M059J (cell line): ENCODE data around the genes HDGFL3 and ZSCAN2.

DNA sequence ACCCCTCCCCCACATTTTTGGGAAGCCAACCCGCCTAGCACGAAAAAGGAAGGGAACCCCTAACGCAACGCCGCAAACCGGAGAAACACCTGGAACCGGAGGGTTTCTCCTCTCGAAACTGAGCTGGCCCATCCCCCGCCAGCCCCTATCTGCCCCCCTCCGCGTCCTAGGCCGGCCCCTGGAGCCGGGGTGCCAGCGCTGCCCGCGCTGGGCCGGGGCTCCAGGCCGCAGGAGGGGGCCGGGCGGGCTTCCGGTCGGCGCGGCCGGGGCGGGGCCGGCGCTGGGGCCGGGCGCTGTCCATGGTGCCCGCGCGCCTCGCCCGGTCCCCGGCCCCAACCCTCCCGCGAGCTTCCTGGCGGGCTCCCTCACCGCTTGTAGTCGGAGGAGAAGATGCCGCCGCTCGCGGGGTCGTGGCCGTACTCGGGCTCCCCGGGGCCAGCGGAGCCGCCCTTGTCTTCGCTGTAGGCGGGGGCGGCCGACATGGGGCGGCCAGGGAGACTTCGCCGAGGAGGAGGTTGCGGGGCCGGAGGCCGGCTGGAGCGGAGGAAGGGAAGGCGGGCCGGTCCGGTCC, 365 bp downstream of the AP3B2 start:
- RAMPAGE, long total RNA, result no peak

DNA sequence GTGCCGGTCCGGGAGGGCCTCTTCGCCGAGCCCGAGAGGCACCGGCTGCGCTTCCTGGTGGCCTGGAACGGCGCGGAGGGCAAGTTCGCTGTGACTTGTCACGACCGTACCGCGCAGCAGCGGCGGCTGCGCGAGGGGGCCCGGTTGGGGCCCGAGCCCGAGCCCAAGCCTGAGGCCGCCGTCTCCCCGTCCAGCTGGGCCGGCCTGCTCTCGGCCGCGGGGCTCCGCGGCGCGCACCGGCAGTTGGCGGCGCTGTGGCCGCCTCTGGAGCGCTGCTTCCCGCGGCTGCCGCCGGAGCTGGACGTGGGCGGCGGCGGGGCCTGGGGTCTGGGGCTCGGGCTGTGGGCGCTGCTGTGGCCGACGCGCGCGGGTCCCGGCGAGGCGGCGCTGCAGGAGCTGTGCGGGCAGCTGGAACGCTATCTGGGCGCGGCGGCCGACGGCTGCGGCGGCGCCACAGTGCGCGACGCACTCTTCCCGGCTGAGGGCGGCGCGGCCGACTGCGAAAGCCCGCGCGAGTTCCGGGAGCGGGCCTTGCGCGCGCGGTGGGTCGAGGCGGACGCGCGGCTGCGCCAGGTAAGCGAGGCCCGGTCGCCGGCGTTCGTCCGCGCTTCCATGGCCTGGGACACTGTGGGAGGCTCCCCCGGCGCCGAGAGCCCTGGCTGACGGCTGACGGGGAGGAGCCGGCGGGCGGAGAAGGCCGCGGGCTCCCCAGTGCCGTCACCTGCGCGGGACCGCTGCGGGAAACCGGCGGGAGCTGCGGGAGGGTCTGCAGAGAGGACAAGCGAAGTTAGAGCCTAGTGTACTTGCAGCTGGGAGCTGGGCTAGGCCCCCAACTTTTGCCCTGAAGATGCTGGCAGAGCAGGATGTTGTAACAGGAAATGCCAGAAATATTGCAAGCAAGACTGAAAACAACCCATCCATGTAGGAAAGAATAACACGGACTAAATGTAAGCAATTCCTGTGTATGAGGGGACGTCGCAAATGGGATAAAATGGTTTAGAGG, 636 bp downstream of the WHAMM start:
- RAMPAGE, long total RNA, result no peak

DNA sequence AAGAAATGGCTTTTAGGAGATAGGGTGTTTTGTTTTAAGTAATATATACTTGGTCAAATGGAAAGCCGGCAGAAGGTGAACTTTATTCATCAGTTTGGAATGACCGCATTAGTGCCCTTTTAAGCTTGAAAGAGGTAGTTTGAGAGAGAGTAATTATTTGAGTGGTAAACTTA, 1.2 kb downstream of the WHAMM start:
- RAMPAGE, long total RNA, result no peak

- RAMPAGE, long total RNA, result no peak
Measured at GRCh38 chr15:82817459-82818258, 8.2 kb downstream of the WHAMM start.

DNA sequence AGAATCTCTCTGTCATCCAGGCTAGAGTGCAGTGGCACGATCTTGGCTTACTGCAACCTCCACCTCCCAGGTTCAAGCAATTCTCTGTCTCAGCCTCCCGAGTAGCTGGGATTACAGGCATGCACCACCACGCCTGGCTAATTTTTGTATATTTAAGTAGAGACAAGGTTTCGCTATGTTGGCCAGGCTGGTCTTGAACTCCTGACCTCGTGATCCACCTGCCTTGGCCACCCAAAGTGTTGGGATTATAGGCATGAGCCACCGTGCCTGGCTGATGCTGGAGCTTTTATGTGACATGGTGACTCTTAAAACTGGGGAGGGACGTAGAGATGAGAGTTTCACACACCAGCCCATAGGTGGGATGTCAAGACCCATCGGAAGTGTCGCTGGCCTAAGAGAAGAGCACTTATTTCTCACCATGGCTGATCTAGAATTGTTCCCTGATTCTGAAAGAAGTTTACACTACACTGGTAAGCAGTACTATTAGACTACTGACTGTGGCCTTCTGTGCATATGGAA, 24.7 kb downstream of the WHAMM start:
- RAMPAGE, long total RNA, result no peak

DNA sequence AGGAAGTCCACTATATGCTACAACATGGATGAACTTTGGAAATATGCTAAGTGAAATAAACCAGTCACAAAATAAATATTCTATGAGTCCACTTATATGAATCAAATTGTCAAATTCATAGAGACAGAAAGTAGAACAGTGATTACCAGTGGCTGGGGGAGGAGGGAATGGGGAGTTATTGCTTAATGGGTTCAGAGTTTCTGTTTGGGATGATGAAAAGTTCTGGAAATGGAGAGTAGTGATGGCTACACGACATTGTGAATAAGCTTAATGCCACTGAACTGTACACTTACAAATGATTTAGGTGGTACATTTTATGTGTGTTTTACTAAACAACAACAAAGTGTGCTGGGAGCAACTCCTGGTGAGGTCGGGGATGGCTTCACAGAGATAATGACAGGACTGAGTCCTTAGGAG, 38.1 kb downstream of the HOMER2 start:
- RAMPAGE, long total RNA, result no peak

DNA sequence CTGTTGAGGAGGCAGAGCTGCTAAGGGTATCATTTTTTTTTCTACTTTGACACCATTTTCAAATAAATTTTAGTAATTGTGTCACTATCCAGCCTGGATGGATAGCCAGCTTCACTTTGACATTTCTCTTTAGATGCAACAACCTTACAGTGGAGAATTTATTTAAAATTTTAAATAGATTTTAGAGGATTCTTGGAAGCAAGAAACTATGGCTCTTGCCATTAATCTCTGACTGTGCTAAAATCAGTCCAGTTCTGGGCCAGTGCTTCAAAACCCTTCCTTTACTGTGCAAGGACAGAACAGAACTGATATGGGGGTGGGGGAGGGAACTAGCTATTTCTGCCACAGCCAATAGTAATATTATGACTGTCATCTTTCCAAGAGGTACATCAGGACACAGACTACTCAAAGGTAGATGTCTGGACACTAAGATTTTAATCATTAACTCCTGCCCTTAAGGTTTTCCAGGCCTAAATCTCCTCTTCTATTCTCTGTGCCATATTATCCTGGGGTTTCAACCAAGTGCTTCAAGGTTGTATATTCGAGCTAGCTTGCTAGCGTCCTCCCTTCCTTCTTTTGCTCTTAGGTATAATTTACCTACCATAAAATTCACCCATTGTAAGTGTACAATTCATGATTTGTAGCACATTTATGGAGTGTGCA, 14.4 kb upstream of the RAMAC start:
- RAMPAGE, long total RNA, result no peak

DNA sequence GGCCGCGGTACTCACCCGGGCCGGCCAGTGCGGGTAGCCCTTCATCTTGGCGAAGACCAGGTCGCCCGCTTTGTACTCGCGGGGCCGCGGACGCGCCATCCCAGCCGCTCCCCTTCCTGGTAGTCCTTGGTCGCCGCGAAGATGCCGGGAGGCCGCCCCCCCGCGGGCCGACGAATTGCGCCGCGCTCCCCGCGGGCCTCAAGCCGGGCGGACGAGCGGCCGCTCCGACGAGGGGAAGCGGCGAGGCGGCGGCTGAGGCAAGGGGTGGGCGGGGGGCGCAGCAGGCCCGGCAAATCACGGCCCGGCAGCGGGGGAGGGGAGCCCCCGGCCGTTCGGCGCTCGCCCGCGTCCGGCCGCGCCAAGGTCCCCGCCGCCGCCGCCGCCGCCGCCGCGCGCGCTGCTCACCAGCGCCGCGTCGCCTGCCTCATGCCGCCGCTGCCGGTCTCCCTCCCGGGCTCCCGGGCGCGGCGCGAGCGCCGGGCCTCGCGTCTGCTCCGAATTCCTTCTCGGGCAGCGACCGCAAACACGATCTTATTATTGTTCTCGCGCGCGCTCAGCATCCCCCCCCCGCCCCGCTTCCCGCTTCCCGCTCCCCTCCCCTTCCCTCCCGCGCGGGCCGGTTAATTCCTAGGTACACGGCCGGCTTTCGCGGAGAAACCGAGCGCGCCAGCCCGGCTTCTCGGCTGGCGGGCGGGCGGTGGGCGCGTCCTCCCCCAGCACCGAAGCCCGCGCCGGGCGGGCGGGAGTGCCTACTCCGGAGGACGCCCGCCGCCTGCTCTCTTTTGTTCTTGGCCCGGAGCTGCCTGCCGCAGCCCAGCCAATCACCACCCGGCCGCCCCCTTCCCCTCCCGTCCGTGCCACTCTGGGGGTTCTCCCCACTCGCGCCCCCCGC, at the start of gene HDGFL3:
Gene HDGFL3, minus strand, starts transcription at position 508 of the 892 bp plus-strand sequence.
- RAMPAGE, long total RNA, result no peak

GRCh38 chr15:83323264-83323896, 38.9 kb upstream of the BNC1 start:
- RAMPAGE, long total RNA, result no peak

- RAMPAGE, long total RNA, result no peak
Measured at GRCh38 chr15:83819667-83820152, 165.8 kb downstream of the ADAMTSL3 start.

DNA sequence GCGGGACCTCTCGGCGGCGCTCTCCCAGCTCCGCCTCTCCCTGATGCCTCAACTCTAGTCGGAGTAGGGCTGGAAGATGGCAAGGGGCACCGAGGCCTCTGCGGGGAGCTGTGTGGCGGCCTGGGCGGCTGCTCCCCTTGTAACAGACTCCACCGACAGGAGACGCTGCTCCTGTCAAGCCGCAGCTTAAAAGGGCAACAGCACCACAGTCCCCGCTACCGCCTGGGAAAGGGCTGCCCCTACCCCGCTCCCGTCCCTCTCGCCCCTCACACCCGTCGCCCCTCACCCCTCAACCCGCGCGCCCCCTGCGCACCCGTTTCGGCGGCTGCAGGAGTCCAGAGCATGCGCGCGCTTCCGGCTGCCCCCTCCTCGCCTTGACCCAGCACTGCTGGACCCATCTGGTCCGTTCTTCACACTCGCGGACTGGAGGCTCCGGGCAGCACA, 178.9 kb upstream of the ZSCAN2 start:
- RAMPAGE, long total RNA, result no peak

- RAMPAGE, long total RNA, result no peak
Measured at GRCh38 chr15:84597865-84598937, 2.6 kb upstream of the ZSCAN2 start.

- RAMPAGE, long total RNA, result no peak
Measured at GRCh38 chr15:84600687-84601462, at the start of gene ZSCAN2. TSS of gene ZSCAN2 (plus strand) at chr15:84601009.

GRCh38 chr15:84749155-84749954, 963 bp downstream of the ZNF592 start:
- RAMPAGE, long total RNA, result no peak

DNA sequence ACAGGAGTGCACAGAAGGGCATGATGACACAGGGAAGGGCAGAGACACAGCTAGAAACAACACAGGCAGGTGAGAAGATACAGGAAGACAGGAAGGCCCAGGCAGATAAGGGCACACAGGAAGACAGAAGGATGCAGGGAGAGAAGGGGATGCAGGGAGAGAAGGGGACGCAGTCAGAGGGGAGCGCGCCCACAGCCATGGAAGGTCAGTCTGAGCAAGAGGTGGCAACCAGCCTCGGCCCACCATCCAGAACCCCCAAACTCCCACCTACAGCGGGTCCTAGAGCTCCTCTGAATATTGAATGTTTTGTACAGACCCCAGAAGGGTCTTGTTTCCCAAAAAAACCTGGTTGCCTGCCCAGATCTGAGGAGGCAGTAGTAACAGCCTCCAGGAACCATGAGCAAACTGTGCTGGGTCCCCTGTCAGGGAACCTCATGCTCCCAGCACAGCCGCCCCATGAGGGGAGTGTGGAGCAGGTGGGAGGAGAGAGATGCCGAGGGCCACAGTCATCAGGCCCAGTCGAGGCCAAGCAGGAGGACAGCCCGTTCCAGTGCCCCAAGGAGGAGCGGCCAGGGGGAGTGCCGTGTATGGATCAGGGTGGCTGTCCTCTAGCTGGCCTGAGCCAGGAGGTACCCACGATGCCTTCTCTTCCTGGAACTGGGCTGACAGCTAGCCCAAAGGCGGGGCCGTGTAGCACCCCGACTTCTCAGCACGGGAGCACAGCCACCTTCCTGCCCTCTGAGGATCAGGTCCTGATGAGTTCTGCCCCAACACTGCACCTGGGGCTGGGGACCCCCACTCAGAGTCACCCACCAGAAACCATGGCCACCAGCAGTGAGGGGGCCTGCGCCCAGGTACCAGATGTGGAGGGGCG, 27.5 kb upstream of the SLC28A1 start:
- RAMPAGE, long total RNA, result no peak

DNA sequence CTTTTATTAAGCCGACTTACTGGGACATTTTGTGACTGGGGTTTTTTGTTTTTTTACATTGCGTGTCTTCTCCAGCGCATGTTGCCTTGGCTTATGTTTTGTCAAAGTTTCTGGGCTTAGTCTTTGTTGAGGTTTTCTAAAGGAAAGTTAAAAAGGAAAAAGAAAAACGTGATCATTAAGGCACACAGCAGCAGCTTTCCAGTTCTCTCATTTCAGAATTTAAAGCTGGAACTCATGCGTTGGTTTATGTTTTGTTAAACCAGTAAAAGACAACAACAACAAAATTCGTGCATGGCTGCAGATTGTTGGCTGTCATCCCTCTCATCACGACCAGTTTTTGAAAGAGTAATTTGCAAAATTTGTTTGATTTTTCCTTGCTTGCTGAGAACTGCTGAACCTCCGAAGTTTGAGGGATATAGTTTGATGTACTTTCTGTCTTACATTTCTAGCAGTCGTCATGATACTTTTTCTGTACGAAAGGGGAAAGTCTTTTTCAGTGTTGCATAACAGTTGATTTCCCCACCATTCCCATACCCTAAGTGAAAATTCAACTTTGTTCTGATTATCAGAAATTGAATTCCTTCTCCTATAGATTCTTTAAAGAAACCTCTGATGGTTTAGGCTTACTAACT, 1.5 kb downstream of the PDE8A start:
- RAMPAGE, long total RNA, result no peak

DNA sequence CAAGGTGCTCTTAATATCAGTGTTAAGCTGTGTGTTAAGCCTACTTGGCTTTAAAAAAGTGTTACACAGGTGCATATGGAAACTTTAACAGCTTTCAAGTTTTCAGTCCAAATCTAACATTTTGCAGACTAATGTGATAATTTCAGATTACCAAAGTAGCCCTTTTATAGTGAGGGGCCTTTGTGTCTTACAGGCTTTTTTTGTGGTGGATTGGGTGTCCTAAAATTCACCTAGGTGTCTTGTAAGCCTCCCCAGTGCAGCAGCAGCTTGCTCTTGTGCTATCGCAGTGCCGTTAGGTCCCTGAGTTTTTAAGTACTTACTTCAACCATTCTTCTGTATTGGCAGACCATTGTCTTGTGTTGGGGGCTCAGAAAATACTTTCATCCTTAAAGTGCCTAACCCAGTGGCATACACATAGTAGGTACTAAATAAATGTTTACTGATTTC, 2.0 kb downstream of the PDE8A start:
- RAMPAGE, long total RNA, result no peak

DNA sequence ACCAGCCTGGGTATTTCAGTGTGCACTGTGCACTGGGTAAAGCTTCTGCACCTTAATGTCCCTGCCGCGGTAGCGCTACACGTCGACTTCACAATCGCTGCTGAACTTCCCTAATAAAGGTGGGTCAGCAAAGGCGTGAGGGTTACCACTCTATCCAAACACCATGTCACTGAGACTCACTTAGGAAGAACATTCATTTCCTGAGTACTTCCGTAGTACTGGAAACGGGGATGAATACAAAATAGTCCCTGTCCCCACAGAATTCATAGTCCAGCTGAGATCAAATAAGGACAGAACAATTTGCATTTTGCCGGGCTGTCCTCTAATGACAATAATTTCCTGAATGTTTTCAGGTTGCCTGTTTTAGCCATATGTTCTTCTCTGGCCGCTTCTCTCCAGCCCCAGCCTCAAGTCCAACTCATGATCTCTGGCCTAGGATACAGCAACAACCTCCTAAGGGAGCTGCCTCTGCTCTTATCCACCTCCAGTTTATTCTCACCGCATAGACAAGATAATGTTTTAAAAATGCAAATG, 83.6 kb upstream of the AKAP13 start:
- RAMPAGE, long total RNA, result no peak

DNA sequence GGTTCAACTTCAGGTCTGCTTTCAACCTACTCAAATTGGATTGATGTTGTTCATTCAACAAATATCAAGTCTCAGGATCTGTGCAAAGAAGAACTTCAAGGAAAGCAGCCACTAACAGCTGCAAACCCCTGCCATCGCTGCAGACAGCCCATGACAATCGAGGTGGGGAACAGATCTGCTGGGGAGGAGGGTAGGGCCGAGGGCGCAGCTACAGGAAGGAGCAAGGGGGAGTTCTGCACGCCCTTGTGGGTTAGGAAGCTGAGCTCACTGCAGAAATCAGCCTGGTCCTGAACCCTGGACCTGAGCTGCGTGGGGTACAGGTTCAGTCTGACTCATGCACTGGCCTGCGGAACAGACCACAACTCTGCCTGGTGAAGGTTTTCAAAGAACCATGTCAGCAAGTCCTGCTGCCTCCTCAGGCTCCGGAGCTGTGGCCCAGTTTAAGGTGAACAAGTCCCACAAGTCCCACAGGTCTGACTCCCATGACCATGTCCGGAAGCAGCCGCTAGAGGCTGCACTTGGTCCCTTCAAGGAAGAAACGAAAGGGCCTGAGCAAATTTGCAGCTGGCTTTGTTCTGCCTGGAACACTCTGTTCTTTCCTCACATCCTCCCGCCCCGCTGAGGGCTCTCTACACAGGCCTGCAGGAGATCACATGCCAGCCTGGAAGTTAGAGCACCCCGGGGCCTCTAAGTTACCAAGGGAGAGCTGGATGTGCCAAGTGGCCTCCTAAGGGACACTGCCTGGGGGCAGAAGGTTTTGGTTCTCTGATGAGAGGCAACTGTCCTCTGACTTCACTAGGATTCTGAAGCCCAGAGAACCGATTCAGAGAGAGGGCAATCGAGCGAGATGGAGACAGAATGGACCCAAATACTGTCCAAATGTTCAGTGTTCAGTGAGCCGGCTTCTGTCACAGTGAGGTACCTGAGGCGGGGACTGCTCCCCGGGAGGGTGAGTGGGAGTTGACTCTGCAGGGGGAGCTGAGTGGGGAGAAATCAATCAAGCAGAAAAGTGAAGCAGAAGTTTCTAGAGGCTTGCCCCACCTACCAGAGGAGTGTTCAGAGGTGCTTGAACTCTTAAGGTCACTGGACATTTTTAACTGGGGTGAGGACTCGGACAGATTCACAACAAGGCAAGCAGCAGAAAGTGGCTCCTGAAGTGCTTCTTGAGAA, 49.2 kb upstream of the AKAP13 start:
- RAMPAGE, long total RNA, result no peak

DNA sequence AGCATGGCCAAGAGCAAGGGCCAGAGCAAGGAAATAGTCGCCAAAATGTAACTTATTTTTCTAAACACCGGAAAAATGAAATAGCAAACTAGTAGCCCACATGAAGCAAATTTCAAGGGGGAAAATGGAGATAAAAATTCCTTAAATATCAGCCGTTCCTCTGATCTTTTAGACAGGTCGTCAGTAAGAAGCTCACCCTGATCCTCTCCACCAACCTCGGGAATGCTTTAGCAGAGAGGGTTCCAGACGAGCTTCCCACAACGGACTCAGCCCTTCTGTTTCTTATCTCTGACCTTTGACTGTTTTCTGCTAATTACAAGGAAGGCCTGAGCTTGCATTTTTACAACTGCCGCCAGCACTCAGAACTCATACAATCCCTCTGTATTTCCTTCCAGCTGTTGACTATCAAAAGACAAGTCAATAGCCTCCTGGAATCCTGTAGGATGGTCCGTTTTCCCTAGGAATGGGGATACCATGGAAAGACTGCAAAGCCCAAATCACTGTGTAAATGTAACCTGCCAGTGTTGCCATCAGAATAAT, 44.9 kb upstream of the AKAP13 start:
- RAMPAGE, long total RNA, result no peak